Pericardium fibroblast (primary cell): Measurements from ENCODE around the gene TMEM50B.

- RAMPAGE, long total RNA = no peak
Measured at GRCh38 chr21:32770816-32771251, 721 bp downstream of the PAXBP1 start.

GRCh38 chr21:32772424-32772945 lies 930 bp upstream of the PAXBP1 start:
- RAMPAGE, long total RNA = no peak

DNA sequence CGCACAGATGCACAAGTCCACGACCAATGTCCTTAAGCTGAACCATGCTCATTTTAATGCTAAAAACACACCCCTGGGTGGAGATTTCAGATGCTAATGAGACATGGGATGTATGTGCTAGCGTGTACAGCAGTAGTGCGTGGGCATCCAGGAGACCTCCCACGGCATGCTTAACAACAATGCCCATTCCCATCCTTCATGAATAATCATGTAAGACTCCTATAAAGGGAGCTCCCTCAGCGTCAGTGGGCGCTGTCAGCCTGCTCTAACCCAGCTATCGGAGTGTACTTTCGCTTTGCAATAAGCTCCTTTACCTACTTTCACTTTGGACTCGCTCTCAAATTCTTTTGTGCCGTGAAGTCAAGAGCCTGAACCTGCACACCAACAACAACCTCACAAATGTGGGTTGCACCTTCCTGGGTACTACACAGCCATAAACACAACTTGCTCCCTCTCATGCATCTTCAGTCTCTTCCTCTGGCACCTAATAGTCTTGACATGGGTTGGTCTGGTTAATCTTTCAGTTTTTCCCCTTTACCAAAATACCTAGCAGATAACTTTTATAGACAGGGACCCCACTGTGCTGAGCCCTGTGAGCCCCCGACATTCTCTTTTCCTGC lies 72.8 kb upstream of the C21orf62 start:
- RAMPAGE, long total RNA = no peak

DNA sequence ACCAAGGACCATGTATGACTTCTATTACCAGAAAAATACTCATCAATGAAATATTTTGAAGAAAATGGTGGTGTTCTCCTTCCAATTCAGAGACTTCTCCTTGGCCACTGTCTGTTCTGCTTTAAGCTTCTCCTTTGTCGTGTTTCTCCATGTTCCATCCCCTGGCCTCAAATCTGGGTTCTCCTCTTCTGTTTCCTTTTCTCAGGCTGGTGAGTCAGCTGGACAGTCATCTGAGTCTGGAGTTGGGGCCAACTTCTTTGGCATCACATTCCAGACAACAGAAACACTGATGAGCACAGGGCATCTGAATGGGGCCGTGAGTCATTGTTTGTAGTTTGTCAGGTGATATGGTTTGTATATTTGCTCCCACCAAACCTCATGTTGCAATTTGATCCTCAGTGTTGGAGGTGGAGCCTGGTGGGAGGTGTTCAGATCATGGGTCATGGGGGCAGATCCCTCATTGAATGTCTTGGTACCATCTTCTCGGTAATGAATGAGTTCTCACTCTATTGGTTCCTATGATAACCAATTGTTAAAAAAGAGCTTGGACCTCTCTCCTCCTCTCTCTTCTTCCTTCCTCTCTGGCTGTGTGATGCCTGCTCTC lies 14.3 kb upstream of the OLIG2 start:
- RAMPAGE, long total RNA = no peak

DNA sequence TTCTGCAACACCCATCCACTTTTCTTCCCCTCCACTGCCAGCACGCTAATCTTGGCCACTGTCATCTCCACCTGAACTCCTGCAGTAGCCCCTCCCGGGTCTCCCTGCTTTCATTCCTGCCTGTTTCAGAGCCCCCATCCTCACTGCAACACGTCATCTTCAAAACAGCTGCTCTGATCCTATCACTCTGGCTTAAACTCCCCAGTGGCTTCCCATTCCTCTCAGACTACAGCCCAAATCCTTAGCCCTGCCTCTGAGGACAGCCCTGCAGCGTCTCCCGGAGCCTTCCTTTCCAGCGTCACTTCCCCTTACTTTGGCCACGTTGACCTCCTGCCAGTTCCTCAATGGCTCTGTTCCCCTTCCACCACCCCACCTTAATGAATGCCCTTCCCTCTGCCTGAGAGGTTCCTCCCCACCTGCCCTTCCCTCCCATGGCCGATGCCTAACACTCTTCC lies 22.9 kb upstream of the IFNAR2 start:
- RAMPAGE, long total RNA = no peak

DNA sequence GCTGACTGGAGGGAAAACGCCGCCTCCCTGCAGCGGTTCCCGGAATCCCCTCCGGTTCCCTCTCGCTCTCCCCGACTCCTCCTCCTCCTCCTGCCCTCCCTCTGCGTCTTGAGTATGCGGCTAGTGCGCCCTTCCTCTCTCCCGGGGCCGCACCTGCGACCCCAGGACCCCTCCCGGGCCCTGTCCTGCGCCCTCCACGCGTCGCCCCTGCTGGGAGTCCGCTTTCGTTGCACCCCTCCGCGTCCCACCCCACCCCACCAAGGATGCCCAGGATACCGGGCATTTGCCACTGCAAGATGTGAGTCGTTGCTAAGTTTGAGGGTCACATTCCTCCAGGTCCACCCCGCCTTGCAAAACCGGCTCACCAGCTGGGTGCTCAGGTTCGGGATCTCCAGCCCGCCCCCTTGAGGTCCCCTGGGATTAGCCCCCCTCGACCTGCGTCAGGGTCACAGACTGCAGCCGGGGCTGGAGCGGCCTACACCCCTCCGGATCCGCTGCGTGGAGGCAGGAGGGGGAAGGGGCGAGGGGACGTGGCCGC lies 591 bp downstream of the IFNAR2 start:
- RAMPAGE, long total RNA = no peak

DNA sequence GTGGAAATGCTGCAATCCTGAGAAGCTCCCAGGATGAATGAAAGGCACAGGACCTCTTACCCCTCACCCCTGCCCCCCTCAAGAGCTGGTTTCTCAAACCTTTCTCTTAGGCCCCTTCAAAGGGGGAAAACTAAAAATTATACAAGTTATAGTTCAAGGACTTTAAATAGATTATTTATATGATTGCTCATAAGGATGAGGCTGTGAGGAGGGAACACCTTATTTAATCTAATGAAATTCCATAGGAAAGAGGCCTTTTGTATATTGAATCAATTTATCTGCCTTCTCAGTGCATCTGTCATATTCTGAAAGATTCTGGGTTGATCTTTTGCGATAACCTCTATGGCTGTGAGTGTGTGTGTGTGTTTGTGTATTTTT lies 955 bp upstream of the IL10RB start:
- RAMPAGE, long total RNA = no peak

- RAMPAGE, long total RNA = no peak
Measured at GRCh38 chr21:33394030-33394396, 9.2 kb upstream of the IFNGR2 start.

- RAMPAGE, long total RNA = no peak
Measured at GRCh38 chr21:33412856-33413613, 9.8 kb downstream of the IFNGR2 start.

DNA sequence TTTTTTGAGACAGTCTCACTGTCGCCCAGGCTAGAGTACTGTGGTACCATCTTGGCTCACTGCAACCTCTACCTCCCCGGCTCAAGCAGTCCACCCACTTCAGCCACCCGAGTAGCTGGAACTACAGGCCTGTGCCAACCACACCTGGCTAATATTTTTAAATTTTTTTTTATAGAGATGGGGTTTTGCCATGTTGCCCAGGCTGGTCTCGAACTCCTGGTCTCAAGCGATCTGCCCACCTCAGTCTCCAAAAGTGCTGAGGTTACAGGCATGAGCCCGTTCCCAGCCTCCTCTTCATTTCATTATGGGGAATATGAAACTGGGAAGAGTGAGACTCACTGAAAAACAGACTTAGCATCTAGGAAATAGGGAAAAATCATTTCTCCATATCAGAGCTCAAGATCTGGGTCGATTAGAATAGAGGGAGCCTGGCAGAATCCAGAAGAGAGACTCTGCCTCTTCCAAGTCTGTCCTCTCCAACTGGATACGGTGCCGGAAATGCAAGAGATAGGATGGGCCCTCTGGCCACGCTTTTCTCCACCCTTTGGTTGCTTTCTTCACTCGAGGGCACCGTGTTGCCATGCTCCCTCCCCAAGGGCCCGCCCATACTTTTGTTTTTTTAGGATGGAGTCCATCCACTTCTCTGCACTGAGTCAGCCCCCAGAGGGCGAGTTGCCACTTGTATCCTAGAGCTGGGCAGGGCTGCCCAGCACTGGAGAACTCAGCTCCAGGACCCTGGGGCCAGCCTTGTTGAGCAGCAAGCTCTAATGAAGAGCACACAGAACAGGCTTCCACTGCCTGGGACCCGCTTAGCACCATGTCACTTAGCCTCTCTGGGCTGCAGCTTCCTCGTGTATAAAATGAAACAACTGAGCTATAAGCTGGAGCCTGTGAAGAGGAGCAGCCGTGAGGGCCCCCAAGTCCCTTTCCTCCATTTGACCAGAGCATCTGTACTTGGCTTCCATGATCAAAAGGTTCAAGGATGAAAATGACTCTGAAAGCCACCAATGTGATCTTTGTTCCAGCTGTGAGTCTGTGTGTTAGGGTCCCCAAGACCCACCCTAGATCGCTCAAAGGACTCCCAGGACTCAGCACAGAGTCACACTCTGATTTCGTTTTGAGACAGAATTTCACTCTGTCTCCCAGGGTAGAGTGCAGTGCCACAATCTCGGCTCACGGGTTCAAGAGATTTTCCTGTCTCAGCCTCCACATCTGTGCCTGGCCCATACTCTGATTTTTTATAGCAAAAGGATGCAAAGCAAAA lies 25.5 kb downstream of the IFNGR2 start:
- RAMPAGE, long total RNA = no peak

DNA sequence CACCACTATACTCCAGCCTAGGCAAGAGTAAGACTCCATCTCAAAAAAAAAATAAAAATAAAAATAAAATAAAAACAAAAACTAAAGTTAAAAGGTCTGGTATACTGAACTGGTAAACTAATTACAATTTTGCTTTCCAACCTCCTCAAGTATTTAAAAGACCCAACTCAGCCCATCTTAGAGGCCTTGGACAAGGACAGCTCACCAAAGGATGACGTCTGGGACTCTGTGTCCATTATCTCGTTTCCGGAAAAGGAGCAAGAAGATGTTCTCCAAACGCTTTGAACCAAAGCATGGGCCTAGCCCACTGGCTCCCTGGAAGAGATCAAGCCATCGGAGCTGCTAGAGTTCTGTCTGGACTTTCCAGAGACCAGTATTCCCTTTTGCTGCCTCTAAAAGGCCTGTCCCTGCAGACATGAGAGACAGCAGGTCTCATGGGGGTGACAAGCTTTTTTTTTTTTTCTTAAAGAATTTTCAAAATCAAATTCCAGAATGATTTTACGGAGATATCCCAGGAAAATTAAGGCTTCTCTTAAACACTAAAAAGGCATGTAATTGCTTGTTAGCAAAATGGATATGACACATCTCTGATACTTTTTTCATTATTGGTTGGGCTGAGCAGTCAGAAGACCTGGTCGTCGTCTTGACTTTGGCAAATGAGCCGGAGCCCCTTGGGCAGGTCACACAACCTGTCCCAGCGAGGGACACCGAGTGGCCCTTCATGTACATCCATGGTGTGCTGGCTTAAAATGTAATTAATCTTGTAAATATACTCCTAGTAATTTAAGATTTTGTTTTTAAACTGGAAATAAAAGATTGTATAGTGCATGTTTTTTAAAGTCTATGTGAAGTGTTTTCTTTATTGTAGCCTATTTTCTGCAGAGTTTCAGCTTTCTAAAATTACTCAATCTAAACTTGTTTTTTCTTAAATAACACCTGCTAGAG lies 33.7 kb downstream of the IFNGR2 start:
- RAMPAGE, long total RNA = no peak

DNA sequence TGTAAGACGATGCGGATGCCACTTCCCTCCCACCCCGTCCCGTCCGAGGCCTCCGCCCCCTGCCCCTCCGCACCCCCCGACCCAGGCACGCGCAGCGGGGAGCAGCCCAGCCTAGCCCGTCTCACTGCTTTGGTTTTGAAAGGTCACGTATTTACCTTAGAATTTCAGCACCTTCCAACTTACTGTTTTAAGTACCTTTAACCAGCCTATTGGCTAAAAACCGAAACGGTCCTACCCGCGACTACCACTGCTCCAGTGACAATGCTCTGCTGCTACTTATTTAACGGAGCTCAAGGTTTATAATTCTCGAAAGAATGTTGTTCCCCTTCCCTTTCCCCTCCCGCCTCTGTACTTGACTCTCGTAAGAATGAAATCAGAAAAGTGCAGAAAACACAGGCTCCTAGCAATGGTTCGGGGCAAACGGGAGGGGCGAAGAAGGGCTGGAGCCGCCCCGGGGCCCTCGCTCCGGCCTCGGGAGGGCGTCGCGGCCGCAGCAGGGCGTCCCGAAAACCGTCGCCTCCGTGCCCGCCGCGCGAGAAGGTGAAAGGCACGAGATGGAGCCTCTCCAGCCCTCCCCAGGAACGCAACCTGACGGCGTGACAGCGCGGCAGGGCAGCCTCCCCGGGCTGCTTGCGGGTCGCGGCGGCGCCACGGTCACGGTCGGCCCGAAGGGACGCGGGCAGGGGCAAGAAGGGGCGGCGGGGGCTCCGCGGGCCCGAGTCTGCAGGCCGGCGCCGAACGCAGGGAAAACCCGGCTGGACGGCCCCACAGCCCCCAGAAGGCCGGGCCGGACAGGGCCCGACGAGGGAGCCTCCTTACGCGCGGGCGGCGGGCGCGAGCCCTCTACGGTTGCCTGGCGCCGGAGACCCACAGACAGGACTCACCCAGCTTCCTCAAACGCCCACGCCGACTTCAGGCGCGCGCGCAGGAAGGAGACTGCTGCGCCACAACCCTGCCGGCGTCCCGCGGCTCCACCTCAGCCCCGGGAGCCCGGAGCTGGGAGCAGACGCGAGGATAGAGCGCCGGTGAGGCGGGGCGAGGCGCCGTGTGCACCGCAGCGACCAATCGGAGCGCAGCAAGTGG lies at the start of gene TMEM50B:
Gene TMEM50B, minus strand, starts transcription at position 1,021 of the 1,083 bp plus-strand sequence.
- RAMPAGE, long total RNA = start-site peak on the minus strand centred at position 944 of the sequence, 146 bp wide, 454 and 444 reads in 2 replicates

DNA sequence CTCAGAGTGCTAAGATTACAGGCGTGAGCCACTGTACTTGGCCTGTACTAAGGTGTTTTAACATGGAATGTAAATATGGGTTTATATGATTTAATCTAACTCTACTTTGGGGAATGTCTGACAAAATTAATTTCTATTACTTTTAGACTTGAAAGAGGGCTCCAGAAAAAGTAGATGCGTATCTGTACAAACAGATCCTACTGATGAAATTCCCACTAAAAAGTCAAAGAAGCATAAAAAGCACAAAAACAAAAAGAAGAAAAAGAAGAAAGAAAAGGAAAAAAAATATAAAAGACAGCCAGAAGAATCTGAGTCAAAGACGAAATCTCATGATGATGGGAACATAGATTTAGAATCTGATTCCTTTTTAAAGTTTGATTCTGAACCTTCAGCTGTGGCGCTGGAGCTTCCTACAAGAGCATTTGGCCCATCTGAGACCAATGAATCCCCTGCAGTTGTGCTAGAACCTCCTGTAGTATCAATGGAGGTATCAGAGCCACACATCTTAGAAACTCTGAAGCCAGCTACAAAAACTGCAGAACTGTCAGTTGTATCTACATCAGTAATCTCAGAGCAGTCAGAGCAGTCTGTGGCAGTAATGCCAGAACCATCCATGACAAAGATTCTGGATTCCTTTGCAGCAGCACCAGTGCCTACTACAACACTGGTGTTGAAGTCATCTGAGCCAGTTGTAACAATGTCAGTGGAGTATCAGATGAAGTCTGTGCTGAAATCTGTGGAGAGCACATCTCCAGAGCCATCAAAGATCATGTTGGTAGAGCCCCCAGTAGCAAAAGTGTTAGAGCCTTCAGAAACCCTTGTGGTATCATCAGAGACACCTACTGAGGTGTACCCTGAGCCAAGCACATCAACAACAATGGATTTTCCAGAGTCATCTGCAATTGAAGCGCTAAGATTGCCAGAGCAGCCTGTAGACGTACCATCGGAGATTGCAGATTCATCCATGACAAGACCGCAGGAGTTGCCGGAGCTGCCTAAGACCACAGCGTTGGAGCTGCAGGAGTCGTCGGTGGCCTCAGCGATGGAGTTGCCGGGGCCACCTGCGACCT lies 6.8 kb downstream of the SON start:
- RAMPAGE, long total RNA = no peak

DNA sequence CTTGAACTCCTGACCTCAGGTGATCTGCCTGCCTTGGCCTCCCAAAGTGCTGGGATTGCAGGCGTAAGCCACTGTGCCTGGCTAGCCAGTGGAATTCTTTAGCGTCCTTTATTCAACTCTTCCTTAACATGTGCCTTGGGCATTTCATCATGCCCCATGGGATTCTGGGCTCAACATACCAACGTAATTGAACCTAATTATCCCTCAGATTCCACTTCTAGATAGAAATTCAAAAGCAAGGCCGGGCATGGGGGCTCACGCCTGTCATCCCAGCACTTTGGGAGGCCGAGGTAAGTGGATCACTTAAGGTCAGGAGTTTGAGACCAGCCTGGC lies 15.4 kb downstream of the CRYZL1 start:
- RAMPAGE, long total RNA = no peak

- RAMPAGE, long total RNA = no peak
Measured at GRCh38 chr21:33902334-33903522, 12.9 kb downstream of the ATP5PO start.

DNA sequence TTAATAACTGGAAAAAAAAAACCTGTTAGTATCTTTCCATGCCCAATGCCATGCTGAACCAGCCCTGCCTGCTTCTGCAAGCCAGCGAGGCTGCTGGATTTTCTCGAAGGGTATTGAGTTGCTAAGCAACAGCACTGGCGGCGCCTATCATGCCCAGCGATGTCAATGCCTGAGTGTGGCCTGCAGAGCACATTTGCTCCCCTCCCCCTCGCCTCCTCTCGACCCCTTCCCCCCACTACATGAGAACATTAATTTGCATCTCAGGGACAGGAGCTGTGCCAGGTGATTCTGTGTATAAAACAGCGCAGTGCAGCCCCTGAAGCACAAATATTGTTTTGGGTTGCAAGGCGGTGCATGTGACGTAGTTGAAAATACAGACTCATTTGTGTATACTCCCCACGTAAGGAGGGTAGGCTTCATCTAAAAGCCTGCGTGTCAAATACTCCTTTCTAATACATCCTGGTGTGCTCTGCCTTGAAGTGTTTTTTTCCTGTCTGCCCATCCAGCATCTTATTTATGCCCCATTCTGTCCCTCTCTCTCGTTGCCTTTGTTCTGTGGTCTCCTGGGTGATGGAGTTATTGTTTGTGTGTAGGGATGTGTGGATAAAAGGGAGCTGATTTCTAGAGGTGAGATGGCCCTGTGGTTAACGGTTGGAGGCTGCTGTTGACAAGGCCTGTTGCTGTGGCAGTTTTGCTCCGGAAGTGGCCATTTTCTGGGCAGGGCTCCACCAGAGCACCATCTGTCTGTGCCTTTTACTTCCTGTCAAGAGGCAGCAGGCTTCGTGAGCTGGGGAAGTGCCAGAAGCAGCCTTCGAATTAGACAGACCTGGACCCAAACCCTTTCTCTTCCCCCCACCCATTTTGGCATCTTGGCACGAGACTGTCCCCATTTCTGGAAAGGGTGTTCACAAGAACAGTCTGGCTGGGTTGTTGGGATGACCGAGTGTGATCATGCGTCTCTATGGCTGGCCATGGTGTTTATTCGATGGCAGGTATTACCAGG lies 32.9 kb upstream of the ATP5PO start:
- RAMPAGE, long total RNA = no peak

- RAMPAGE, long total RNA = no peak
Measured at GRCh38 chr21:34129963-34130663, 56.7 kb downstream of the MRPS6 start.

GRCh38 chr21:34142131-34142878 lies 68.9 kb downstream of the MRPS6 start:
- RAMPAGE, long total RNA = no peak

- RAMPAGE, long total RNA = no peak
Measured at GRCh38 chr21:34159307-34159990, 86.1 kb downstream of the MRPS6 start.

GRCh38 chr21:34200856-34201796 lies 127.7 kb downstream of the MRPS6 start:
- RAMPAGE, long total RNA = no peak